T-cell (primary cell): ENCODE data around the gene PKDREJ.

GRCh38 chr22:45503087-45503667 is 494 bp downstream of the FBLN1 start:
- PRO-cap, 7 experiments, result no peak in any of the 7 experiments

- PRO-cap, 7 experiments, result no peak in any of the 7 experiments
These were observed 46.5 kb downstream of the FBLN1 start for GRCh38 chr22:45548895-45549790.

GRCh38 chr22:45551940-45552497 is 49.3 kb downstream of the FBLN1 start:
- PRO-cap, 7 experiments, result no peak in any of the 7 experiments

DNA sequence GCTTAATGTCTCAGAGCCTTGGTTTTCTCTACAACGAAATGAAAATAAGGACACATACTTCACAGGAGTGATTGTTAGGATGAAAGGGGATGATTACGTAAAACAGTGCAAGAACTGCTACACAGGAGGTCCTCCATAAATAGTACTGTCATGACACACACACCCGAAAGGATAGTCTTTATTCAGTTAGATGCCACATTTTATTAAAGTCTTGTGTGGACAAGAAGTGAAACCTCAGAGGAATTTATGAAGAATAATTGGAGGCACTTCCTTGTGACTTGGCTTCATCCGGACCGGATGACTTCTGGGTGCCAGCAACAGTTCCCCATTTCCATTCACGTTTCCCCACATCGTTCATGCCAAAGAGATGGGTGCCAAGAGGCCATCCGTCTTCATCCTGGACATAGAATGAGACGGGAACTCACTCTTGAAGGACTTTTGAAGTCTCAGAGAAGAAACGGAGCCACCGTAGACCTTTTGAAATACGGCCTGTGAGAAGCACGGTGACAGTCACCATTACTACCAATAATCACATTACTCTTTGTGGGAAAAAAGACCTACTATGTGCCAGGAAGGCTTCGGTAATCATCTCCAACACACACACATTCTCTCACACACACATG is 67.3 kb upstream of the ATXN10 start:
- PRO-cap, 7 experiments, result no peak in any of the 7 experiments

DNA sequence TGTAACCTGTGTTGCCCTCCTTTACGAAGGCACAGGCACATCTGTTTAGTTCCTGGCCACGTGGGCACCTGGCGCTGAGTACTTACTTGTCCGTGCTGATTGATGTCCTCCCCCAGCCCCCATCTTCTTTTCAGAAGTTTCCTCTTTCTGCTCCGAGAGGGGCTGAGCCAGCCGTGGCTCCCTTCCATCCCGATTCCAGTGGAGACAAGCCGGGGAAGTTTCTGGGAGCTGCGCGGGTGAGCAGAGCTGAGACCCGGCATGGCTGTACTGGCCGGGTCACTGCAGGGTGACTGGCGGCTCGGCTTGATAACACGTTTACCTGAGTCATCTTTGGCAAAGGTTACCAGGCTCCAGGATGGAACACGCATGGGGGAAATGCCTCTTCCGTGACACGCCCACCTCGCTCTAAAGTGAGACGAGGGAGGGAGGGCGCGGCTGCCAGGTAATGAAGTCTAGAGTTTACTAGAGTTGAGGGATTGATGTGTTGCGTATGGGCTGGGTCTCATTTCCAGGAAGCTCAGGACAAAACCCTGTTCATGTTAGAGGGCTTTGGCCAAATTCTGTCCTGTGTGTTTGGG is 45.4 kb upstream of the ATXN10 start:
- PRO-cap, 7 experiments, result no peak in any of the 7 experiments

DNA sequence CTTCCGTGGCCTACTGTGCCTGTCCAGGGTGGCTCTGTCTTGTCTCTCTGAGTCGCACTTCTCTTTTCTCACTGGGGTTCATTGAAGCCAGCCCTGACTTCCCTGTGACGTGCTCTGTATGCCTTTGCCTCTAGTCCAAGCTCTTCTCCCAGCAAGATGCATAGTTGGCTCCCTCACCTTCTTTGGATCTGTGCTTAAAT is 11.6 kb downstream of the ATXN10 start:
- PRO-cap, 7 experiments, result no peak in any of the 7 experiments

- PRO-cap, 7 experiments, result no peak in any of the 7 experiments
These were observed 119.0 kb downstream of the ATXN10 start for GRCh38 chr22:45790703-45791041.

DNA sequence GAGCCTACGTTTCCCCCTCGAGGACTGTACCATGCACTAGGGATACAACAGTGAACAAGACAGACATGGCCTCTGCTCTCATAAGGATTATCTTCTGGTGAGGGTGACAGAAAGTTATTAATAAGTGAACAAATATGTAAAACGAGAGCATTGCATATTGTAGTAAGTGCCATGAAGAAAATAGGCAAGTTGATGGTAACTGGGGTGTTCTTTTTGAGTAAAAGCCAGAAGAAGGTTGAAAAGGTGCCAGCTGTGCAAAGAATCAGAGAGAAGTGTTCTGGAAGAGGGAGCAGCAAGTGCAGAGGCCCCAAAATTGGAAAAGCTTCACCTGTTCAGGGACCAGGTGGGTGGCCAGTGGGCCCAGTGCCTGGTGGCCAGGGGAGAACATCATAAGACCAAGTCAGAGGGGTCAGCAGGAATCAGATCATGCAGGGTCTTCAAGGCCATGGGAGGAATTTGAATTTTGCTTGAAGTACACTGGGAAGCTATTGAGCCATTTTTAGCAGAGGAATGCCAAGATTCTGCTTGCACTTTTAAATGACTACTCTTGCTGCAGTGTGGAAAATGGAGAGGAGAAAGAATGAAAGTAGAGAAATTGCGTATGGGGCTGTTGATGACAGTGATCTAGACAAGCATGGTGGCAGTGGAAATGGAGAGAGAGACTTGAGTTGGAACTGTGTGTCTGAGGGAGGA is 128.3 kb downstream of the WNT7B start:
- PRO-cap, 7 experiments, result no peak in any of the 7 experiments

DNA sequence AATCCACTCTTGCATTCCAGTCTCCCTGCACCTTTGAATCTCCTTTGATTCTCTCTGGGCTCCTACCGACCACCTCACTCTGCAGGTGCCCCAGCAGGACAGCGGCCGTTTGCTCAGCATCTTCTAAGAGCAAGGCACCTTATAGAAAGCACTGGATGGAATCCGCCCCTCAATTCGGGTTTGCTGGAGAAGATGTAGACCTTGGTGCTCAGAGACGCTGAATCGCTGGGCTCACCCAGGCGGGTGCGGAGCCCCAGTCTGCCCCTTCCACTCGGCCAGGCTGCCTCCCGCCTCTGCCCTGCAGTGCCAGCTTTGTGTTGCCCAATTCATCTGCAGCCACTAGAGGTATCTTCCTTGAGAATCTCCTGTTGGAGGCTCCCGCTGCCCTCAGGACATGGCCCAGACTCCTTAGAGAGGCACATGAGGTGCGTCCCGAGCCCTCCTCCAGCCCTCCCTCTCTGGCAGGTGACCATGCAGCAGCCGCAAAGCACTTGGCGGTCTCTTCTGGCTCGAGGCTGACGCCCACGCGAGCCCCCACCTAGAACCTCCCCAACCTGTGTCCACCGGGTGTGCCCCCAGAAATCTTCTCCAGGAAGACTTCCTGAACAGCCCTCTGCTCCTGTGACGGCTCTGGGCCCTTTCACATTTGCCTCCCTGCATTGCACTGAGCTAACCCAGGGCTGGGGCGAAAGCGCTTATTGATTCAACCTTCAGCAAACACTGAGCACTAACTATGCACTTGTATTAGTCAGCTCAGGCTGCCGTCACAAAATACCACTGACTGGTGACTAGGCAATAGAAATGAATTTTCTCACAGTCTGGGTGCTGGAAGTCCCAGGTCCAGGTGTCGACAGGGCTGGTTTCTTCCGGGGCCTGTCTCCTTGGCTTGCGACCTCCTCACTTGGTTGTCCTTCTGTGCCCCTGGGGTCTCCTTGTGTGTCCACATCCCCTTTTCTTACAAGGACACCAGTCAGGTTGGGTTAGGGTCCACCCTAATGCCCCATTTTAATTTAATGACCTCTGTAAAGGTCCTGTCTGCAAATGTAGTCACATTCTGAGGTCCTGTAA is 117.5 kb downstream of the WNT7B start:
- PRO-cap, 7 experiments, result no peak in any of the 7 experiments

- PRO-cap, 7 experiments, result no peak in any of the 7 experiments
These were observed 51.7 kb downstream of the WNT7B start for GRCh38 chr22:45925276-45925664.

DNA sequence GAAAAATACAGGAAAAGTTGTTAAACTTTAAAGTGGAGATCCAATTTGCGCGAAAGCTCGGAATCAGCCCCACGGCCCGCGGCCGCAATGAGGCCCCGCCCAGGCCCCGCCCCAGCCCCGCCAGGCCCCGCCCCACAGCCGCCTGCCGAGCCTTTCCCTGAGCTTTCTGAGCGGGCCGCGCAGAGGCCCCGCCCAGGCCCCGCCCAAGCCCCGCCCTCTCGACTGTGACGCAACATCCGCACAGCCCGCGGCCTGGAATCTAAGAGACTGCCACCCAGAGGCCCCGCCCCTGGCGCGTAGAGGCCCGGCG is 58.6 kb upstream of the WNT7B start:
- PRO-cap, 7 experiments, result peak in 7 of 7 experiments; most common plus-strand start position 235 of the sequence (in 1); most common minus-strand start position 89 of the sequence (in 6)

GRCh38 chr22:46043329-46043725 is 66.4 kb upstream of the WNT7B start:
- PRO-cap, 7 experiments, result no peak in any of the 7 experiments

- PRO-cap, 7 experiments, result peak in 1 of 7 experiments; most common plus-strand start chr22:46043932 (in 1); most common minus-strand start chr22:46043952 (in 1)
These were observed 66.8 kb upstream of the WNT7B start for GRCh38 chr22:46043726-46044262.

GRCh38 chr22:46055081-46055842 is 78.3 kb upstream of the WNT7B start:
- PRO-cap, 7 experiments, result no peak in any of the 7 experiments

GRCh38 chr22:46062696-46063863 is 86.1 kb upstream of the WNT7B start:
- PRO-cap, 7 experiments, result no peak in any of the 7 experiments

DNA sequence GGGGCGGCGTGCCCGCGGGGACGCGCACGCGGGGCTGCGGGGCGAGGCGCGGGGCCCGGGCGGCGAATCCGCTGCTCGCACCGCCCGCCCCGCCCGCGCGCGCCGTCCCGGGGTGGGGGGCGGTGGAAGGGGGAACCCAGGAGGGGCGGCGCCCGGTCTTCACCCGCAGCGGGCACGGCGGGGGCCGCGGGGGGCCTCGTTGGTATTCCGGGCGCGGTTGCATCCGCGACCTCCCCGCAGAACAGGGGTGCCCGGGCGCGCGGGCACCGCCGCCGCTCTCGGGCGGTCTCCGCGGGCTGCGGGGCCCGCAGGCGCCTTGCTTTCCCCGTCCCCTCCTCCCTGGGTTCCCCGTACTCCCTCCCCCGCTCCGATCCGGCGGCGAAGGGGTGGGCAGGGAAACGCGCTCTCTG is 79.1 kb upstream of the PPARA start:
- PRO-cap, 7 experiments, result peak in 2 of 7 experiments; most common plus-strand start position 162 of the sequence (in 1); most common minus-strand start position 101 of the sequence (in 2)

DNA sequence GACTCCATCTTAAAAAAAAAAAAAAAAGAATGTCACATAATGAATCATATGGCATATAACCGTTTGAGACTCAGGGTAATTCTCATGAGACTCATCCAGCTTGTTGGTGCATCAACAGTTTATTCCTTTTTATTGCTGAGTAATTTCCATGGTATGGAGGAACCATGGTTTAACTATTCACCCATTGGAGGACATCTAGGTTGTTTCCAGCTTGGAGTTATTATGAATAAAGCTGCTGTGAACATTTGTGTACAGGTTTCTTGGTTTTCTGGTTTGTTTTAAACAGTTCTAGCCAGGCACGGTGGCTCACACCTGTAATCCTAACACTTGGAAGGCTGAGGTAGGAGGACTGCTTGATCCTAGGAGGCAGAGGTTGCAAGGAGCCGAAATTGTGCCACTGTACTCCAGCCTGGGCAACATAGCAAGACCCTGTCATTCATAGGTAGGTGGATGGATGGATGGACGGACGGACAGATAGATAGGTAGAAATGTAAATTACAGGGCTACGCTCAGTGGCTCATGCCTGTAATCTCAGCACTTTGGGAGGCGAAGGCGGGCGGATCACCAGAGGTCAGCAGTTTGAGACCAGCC is 25.5 kb downstream of the PPARA start:
- PRO-cap, 7 experiments, result no peak in any of the 7 experiments

- PRO-cap, 7 experiments, result no peak in any of the 7 experiments
These were observed 36.1 kb downstream of the CDPF1 start for GRCh38 chr22:46213976-46214502.

DNA sequence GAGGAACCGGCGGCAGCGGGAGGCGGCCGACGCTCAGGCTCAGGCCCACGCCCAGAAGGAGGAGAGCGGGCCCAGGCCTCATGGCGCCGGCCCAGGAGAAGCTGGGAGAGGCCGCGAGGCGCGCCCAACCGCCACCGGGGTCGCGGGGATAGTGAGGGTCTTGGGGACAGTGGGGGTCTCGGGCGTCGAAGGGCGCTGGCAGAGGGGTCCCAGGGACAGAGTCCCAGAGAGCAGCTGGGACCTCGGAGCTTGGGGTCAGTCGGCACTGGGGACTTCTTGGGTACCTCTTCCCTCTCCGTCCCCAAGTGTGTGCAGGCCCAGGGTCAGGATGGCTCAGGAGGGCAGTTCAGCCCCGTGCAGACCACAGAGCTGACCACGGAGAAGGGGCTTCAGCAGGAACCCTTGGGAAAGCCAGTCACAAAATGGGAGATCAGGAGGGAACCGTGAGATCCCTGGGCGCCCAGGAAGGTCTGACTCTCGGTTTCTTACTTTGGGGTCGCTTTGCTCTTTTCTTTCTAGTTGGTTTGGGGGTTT is at the start of gene PKDREJ:
Gene PKDREJ, minus strand, starts transcription at position 103 of the 534 bp plus-strand sequence.
- PRO-cap, 7 experiments, result no peak in any of the 7 experiments

- PRO-cap, 7 experiments, result no peak in any of the 7 experiments
These were observed 3.0 kb upstream of the GTSE1 start for GRCh38 chr22:46293404-46294236.